Mammary microvascular endothelial cell (primary cell): Measurements from ENCODE around the genes MRPL1 and PAQR3.

- RAMPAGE, long total RNA, result no peak
These were observed 41.4 kb upstream of the CXCL13 start for GRCh38 chr4:77563927-77564869.

DNA sequence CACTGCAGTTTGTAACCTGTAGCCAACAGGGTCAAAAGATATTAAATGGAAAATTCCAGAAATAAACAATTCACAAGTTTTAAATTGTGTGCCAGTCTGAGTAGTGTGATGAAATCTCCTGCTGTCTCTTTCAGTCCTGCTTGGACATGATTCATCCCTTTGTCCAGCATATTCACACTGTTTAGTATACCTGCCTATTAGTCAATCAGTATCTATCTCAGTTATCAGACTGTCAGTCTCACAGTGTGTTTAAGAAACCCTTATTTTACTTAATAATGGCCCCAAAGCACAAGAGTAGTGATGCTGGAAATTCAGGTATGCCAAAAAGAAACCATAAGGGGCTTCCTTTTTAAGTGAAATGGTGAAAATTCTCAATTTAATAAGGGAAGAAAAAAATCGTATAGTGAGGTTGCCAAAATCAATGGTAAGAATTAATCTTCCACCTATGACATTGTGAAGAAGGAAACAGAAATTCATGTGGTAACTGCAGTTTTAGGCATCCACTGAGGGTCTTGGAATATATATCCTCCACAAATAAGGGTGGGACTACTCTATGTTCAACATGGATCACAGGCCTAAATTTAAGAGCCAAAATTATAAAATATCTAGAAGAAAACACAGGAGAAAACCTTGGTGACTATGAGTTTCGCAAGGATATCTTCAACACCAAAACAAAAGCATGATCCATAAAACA lies 21.7 kb downstream of the CNOT6L start:
- RAMPAGE, long total RNA, result no peak

DNA sequence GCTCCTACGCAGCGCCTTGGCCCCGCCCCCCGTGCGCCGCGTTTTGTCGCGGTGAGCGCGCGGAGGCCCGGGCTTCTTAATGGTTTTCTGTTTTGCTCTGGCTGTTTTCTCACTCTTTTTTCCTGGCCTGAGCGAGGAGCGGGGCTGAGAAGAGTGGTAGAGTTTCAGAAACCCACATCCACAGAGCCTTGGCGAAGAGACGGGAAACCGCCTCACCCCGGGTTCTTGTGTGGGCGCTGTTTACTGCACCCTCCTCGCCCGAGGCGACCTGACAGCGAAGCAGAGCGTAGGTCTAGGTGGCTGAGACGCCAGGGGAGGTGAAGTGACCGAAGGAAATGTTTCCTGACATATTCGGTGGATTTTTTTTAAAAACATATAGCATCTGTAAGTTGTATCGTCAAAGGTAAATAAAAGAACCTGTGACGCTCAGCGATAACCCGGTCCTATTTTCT lies 1.2 kb upstream of the CNOT6L start:
- RAMPAGE, long total RNA, result no peak

DNA sequence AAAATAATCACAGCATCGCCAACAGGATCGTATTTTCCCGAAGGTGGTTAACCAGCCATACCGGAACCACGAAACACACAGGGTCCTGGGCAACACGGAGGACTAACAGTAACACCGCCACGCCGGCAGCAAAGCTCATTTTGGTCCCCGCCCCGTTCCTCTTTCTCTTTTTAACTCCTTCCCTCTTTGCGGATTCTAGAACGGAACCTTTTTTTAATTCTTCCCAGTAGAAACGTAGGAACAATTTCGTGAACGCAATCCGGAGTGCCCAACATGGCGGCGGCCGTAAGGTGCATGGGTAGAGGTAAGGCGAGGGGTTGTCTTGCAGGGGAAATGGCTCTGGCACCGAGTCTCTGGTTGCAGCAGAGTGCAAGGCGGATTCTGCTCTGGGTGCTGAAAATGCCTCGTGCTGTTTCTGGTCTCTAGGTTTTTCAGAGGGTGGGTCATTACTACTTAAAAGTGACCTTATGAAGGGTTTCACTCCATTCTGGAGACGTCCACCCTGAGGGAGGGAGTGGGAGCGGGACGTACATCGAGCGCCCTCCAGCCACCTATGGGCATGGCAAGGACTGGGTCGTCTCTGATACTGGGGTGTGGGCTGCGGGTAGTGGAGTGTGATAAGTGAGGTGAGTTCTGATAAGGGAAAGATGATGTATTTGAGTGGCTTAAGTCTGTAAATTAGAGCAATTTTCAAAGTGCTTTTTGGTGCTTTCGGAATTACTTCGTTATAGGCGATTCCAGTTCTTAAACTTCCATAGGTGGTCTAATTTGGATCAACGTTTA lies at the start of gene MRPL1:
TSS of gene MRPL1 (plus strand) at position 255 of the 783 bp plus-strand sequence.
- RAMPAGE, long total RNA, result start-site peak on the plus strand centred at position 273 of the sequence, 50 bp wide, 476 and 279 reads in 2 replicates

DNA sequence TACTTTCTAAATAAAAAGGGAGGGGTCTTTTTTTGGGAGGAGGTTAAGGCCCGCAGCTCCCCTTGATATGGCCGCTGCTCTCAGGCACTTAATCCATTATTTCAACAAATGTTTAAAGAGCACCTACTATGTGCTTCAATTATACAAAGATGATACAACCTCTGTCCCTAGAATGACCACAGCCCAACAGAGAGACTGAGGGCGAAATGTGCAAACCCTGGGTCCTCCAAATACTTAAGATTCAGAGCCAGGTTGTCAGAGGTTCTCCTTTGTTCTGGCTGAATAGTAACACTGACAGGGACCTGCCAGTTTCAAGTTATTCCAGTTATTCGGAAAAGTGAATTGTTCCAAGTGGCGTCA lies 1.4 kb upstream of the FRAS1 start:
- RAMPAGE, long total RNA, result no peak

DNA sequence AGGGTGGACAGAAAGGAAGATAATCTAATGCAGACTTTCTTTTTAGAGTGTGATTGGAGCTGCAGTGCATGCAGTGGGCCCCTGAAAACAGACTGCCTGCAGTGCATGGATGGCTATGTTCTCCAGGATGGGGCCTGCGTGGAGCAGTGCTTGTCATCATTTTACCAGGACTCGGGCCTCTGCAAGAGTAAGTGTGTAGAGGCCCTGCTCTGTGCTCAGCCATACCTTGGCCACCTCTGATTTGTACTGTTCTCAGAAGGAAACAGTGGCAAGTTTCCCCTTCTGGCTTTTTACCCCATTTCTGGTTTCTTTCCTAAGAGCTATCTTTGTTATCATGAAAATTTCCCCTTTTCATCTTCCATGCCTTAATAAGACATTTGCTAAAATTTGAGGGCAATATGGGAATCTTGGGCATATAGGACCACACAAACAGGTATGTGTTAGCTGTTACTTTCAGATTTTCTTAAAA lies 178.9 kb upstream of the ANXA3 start:
- RAMPAGE, long total RNA, result no peak

DNA sequence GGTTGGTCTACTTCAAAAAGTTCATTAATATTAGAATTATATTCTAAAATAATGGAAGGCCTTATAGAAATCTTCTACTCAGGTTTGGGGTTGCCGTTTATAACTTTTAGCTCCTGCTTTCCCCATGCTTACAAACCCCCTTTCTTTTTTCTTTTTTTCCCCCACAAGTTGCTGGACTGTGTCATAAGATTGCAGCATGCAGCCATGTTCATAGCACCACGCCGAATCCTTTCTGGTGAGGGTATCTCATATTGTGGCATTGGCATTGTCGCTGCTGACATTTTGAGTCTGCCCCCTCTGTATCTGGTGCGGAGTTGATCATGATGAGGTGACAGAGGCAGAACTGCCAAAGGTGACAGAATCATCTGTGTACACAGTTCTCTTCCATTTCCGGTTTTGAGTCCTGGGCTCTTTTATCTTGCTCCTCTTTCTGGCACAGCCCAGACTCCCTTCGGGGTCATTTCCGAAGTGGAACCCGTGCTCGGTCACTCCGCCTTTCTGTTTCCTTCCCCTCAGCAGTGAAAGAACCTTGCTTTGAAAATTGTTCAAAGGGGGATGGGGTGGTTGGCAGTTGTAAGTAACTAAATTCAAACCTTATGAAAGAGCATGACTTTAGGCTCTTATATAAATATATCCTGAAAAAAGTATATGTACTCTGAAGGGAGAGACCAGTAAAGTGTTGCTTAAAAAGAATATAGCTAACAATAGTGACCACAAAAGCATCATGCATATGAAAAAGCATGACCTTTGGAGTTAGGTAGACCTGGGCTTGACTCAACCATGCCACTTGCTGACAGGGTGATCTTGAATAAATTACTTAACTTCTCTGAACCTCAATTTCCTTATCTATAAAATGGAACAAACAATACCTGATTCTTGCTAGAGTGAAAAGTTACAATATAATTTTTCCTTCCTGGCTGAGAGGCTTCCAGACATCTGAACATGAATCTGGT lies 55.0 kb upstream of the BMP2K start:
- RAMPAGE, long total RNA, result no peak

GRCh38 chr4:78777288-78778201 lies 1.4 kb downstream of the BMP2K start:
- RAMPAGE, long total RNA, result no peak

GRCh38 chr4:78938756-78939768 lies at the start of gene PAQR3:
TSS of gene PAQR3 (minus strand) at chr4:78939438.
- RAMPAGE, long total RNA, result no peak

DNA sequence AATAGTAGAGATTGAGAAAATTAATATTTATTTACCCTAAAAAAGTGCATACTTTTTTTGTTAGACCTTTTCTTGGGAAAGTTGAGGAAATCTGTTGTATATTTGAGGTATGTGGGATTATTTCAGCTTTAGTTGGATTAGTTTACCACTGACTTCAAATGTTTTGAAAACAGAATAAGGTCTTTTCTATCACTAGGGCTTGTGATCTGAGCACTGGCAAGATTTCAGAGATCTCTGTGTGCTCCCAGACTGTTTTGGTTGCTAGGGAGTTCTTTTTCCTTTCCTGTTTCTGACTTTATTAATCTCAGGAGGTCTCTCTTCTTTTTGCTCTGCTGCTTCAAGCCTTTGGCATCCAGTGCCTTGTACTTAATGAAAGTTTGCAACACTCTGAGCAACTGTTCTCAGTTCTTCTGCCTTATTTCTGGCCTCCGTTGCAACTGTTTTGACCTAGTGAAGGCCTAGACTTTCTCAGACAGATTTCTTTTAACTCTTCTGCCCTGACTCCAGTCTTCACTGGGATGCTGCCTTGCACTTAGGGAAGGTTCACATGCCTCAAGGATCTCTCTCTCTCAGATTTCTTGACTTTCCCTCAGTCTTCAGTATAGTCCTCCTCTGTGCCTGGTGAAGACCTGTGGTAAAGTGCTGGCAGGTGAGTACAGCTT lies 32.1 kb upstream of the PAQR3 start:
- RAMPAGE, long total RNA, result no peak

- RAMPAGE, long total RNA, result no peak
These were observed 56.4 kb downstream of the ANTXR2 start for GRCh38 chr4:80016388-80017202.

GRCh38 chr4:80471694-80472224 lies 136.2 kb downstream of the CFAP299 start:
- RAMPAGE, long total RNA, result no peak

DNA sequence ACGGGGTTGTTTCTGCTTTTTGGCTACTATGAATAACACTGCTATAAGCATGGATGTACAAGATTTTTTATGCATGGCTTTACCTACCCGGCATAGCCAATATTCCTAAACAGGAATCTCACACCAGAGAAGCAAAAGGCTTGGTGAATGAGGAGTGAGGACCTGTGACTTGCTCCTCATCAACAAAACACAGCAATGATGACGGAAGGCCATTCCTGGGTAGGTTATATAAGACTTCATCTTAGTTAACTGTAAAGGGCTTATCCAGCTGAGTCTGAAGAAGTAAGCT lies 19.3 kb downstream of the PRKG2 start:
- RAMPAGE, long total RNA, result no peak

GRCh38 chr4:81215497-81216013 lies 533 bp upstream of the PRKG2 start:
- RAMPAGE, long total RNA, result no peak

DNA sequence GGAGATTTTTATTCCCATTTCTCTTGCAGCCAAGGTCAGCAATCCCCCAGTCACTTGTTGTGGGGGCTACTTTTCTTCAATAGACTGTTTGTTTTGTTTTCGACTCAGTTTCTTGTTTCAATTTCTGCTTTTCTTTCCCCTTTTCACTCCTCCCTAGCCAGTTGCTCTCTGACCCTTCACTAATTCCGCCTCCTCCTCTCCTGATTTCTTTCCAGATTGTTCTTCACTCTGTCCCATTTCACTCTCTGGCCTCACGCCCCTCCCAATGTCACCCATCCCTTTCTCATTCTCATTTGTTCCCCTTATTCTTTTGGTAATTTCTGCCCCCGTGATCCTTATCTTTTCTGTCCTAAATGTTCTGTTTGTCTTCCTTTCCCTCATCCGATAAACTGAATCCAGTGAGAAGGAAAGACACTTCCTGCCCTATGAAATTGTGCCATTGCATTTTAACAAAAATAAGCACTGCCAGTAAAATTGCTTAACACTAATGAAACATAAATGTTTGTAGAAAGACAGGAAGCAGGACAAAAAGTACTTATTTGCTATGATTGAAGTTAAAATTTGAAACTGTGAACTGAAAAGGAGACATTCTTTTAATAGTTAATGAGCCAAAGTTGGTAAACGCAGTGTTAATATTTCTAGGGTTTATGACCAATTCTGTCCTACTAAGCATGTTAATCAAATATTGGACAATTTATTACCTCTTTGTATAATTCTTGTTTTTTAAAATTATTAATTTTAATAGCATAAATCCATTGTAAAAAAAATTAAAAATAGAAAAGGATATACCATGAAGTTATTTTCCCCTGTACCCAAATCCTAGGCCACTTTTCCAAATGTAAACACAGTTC lies 94.6 kb upstream of the RASGEF1B start:
- RAMPAGE, long total RNA, result no peak

- RAMPAGE, long total RNA, result no peak
These were observed 301.9 kb downstream of the HNRNPD start for GRCh38 chr4:82071845-82072284.

- RAMPAGE, long total RNA, result no peak
These were observed 27.8 kb downstream of the HNRNPDL start for GRCh38 chr4:82402489-82402830.

DNA sequence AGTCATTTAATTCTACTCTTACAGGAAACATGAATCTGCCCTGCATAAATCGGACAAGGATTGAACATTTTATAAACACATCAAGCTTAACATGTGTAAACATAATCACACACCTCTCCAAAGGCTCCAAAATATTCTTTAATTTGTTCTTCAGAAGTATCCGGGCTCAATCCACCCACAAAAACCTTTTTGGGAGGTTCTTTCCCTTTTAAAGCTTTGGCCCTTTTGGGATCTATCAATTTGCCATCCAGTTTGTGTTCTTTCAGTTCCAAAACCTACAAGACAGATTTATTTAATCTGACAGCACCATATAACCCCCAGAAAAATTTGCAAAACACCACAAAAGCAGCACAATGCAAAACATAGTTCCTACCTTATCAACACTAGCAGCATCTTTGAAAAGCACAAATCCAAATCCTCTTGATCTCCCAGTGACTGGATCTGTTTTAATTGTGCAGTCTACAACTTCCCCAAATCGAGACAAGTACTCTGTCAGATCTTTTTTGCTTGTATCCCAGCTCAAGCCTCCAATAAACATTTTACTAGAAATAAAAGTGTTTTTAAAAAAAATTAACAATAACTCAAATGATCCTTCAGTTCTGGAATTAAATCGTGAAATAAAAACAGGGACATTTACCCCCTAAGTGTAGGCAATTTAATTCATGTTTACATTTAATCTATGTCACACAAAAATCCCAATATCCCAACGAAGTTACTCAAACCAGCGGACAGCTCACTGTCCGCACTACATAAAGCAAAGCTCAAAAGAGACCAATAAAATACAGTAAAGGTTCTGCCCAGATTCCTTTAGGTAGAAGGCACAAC lies 2.1 kb downstream of the HNRNPDL start:
- RAMPAGE, long total RNA, result no peak

- RAMPAGE, long total RNA, result no peak
These were observed 17.8 kb downstream of the SCD5 start for GRCh38 chr4:82780690-82781229.

- RAMPAGE, long total RNA, result no peak
These were observed 558 bp upstream of the THAP9 start for GRCh38 chr4:82900022-82900332.